ENCODE measurements around the genes CHMP1B, IMPA2, CIDEA, TUBB6 and AFG3L2.

- PRO-cap: no peak
- RAMPAGE, long total RNA, 4 experiments: no peak in any of the 4 experiments
These were observed 5.8 kb upstream of the NAPG start for GRCh38 chr18:10520027-10520361.

GRCh38 chr18:10726412-10727261, 200.8 kb downstream of the NAPG start:
- PRO-cap: no peak
- RAMPAGE, long total RNA, 4 experiments: no peak in any of the 4 experiments

GRCh38 chr18:11056637-11056978, 92.8 kb downstream of the PIEZO2 start:
- PRO-cap: no peak
- RAMPAGE, long total RNA, 4 experiments: no peak in any of the 4 experiments

GRCh38 chr18:11260809-11261269, 111.5 kb upstream of the PIEZO2 start:
- PRO-cap: no peak
- RAMPAGE, long total RNA, 4 experiments: no peak in any of the 4 experiments

DNA sequence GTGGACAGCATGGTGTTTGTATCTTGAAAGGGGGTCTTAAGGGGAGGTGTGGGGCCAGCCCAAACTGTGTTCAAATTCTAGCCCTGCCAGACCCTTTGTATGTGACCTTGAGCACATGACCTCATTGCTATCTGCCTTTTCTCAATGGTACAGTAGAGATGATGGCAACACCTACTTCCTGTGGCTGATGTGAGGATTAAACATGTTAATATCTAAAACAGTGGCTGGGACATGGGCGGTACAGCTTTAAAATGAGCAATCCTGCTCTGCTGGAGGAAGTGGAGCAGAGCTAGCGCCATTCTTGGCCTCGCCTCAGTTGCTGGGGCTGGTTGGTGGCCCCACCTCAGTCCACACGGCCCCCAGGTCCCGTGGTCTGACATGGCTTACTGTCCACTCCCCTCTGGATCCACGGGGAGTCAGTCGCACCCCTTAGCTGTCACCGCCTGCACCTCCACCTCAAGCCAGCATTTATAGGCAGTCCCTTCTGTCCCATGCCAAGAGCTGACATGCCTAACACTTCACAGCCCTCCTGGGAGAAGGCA, 71.8 kb downstream of the GNAL start:
- PRO-cap: no peak
- RAMPAGE, long total RNA, 4 experiments: no peak in any of the 4 experiments

DNA sequence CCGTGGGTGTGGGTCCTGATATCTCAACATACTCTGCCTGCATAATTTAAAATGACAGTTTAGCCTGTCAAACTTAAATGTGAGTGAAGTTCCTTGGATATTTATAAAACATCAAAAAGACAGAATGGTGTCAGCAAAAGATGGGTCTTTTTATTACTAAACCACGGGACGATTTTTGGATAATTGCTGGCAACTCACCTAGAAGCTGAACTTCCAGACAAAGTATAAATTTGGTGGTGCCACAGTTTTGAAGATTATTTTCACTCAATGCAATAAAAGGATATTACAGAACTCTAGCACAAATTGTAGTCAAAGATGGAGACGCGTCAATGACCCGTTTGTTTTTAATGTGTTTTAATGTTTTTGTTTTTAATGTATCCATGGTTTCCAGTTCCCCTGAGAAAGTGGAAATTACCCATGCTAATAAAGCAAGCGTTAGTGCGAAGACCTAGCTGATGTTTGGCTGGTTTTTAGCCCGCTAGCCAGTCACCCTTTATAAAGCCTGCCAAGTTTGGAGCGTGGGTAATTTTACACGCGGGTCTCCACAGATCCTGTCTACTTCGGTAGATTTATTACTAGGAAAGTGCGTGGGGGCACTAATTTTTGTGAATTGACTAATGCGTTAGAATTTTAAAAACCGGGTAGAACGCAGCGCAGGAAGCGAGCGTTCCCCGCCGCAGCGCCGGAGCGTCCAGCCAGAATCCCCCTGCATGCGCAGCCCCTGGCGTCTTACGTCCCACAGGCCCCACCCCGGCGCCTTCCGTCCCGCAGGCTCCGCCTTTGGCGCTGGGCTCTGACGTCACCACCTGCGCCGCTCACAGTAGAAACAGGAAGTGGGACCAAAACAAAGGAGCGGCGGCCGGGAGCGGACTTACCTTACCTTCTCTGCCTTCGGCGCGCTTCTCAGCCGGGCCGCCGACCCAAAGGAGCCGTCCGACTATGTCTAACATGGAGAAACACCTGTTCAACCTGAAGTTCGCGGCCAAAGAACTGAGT, at the start of gene CHMP1B:
CHMP1B (plus strand) TSS at position 841 of the 996 bp plus-strand sequence.
- PRO-cap: bidirectional peak, plus-strand start at position 842 of the sequence, minus-strand start at position 703 of the sequence
- RAMPAGE, long total RNA, 4 experiments: start-site peak on the plus strand in 4 of 4 experiments, centred at positions 846 to 855 of the sequence, 93 to 351 reads per replicate

DNA sequence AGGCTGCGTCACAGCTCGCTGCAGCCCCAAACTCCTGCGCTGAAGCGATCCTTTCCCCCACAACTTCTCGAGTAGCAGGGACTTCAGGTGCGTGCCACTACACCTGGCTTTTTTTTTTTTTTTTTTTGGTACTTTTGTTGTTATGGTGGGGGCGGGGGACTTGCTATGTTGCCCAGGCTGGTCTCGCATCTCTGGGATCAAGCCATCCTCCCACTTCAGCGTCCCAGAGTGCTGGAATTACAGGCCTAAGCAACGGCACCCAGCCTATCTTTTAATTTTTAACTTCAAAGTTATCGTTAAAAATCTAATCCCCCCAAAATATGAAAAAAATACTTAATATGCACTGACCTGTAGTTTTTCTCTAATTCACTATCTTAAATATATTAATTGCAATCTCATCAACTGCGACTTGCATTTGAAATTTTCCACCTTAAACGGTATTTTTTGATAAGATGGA, 541 bp downstream of the MPPE1 start:
- PRO-cap: no peak
- RAMPAGE, long total RNA, 4 experiments: no peak in any of the 4 experiments

GRCh38 chr18:11981332-11981850, at the start of gene IMPA2:
TSS of gene IMPA2 (plus strand) at chr18:11981507.
- PRO-cap: bidirectional peak, plus-strand start at chr18:11981455, minus-strand start at chr18:11980873
- RAMPAGE, long total RNA, 4 experiments: start-site peak on the plus strand in 4 of 4 experiments, at chr18:11981442-11981513 at its widest, 23 to 136 reads per replicate

DNA sequence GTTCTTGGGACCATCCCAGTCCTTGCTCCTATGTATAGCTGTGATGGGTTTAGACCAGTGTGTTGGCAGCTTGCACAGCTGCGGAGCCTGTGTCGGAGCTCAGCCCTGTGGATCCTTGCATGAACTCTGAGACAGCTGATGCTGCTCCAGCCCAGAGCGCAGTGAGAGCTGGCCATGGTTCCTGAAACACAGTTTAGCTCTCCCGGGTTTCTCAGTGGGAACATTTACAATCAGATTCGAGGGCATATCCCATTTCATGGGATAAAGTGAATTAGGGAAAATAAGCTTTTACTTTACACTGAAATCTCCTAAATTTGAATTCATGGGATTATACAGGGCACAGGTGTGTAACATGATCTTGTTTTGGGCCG, 17.0 kb downstream of the IMPA2 start:
- PRO-cap: no peak
- RAMPAGE, long total RNA, 4 experiments: no peak in any of the 4 experiments

DNA sequence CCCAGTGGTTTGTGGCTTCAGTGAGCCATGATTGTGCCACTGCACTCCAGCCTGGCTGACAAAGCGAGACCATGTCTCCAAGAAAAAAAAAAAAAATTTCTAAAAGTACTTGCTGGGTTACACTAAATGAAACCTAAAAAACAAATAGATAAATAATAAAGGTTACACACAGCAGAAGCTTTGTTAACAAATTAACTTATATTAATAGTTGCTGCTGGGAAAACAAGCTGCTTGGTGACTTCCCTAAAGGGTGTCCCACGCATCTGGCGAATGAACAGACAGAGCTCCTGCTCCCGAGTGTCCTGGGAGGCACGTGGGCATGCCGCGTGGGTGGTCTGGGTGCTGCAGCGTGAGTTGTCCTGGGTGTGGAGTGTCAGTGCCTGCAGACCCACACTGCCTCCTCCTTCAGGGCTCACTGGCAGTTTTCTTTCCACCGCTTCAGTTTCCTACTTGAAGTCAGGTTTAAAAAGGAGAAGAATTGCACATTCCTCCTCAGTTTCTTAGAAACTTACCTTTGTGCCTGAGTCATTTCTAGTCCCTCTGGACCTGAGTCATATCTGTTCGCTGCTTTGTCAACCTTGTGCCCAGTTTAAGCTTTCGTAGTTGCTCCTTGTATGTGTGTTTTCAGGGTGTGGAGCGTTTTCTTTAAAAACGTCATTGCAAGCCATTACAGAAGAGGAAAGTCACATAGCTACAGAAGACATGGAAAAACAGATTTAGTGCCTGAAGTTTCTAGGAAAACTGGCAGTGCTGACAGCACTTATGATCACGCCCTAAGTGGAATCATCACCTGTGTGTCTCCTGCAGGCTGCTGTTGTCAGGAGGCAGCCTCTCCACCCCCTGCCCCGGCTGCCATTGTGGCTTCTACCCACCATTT, 24.3 kb downstream of the IMPA2 start:
- PRO-cap: no peak
- RAMPAGE, long total RNA, 4 experiments: no peak in any of the 4 experiments

- PRO-cap: no peak
- RAMPAGE, long total RNA, 4 experiments: no peak in any of the 4 experiments
These were observed 28.4 kb downstream of the IMPA2 start for GRCh38 chr18:12009403-12010435.

DNA sequence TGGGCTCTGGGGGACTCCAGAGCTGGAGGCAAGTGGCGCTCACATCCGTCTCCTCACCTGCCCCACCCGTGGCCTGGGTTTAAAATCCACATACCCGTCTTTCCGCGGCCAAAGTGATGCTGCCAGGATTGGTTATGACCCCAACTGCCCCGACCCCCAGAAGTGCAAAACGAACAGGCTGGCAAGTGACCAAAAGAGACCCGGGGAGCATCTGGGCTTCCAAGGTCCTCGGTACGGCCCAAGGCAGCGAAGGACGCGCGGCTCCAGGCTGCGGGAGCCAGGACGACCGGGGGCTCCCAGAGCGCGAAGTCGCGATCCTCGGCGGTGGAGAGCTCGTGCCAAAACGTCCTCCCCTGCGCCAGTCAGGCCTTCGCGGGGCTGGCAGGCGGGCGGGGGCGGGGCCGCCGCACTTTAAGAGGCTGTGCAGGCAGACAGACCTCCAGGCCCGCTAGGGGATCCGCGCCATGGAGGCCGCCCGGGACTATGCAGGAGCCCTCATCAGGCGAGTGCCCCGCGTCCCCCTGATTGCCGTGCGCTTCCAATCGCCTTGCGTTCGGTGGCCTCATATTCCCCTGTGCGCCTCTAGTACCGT, at the start of gene CIDEA:
CIDEA (plus strand) TSS at position 442 of the 592 bp plus-strand sequence.
- PRO-cap: no peak
- RAMPAGE, long total RNA, 4 experiments: no peak in any of the 4 experiments

DNA sequence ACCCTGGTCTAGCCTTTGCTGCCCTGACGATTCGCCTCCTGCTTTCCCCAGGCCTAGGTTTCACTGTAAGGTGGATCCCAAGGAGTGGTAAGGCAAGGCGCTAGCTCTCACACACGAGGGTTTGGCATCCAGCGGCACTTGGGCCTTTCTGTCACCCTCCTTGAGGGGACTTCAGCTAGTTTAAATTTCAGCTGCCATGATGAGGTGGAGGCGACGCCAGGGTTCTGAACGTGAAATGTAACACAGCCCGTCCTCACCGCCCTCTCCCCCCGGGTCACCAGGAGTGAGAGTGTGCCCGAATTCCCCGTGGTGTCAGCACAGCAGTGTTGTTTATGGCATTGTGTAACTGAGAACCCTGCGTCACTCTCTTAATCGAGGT, 4.5 kb downstream of the CIDEA start:
- PRO-cap: no peak
- RAMPAGE, long total RNA, 4 experiments: no peak in any of the 4 experiments

- PRO-cap: bidirectional peak, plus-strand start at chr18:12280345, minus-strand start at chr18:12280281
- RAMPAGE, long total RNA, 4 experiments: no peak in any of the 4 experiments
These were observed 26.0 kb downstream of the CIDEA start for GRCh38 chr18:12280106-12280545.

GRCh38 chr18:12307771-12308388, at the start of gene TUBB6:
TSS of gene TUBB6 (plus strand) at chr18:12308241.
- PRO-cap: bidirectional peak, plus-strand start at chr18:12308241, minus-strand start at chr18:12308121
- RAMPAGE, long total RNA, 4 experiments: start-site peak on the plus strand in 4 of 4 experiments, at chr18:12308197-12308278 at its widest, 710 to 2,172 reads per replicate

- PRO-cap: no peak
- RAMPAGE, long total RNA, 4 experiments: no peak in any of the 4 experiments
These were observed 5.0 kb downstream of the TUBB6 start for GRCh38 chr18:12312912-12313557.

DNA sequence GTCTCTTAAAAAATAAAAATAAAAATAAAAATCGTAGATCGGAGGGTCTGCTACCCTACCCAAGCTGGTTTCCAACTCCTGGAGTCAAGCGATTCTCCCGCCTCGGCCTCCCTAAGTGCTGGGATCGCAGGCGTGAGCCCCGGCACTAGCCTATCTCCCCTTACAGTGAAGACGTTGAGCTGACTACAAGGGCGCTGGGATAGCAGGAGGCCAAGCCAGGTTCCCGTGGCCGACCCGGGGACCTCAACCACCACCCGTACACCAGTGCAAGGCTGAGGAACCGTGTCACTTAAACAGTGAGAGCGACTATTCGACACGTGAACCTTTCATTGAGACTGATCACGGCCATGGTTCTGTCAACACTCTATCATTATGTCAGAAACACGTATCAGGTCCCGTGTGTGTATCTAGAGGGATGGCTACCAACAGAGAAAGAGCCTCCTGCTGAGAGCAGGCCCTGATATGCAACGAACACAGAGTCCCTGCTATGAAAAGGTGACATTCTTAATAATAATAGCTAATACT, 989 bp downstream of the AFG3L2 start:
- PRO-cap: no peak
- RAMPAGE, long total RNA, 4 experiments: no peak in any of the 4 experiments

GRCh38 chr18:12376501-12377367, at the start of gene AFG3L2:
TSS of gene AFG3L2 (minus strand) at chr18:12377227.
- PRO-cap: bidirectional peak, plus-strand start at chr18:12376928, minus-strand start at chr18:12376848; bidirectional peak, plus-strand start at chr18:12377676, minus-strand start at chr18:12377209
- RAMPAGE, long total RNA, 4 experiments: no peak in any of the 4 experiments

DNA sequence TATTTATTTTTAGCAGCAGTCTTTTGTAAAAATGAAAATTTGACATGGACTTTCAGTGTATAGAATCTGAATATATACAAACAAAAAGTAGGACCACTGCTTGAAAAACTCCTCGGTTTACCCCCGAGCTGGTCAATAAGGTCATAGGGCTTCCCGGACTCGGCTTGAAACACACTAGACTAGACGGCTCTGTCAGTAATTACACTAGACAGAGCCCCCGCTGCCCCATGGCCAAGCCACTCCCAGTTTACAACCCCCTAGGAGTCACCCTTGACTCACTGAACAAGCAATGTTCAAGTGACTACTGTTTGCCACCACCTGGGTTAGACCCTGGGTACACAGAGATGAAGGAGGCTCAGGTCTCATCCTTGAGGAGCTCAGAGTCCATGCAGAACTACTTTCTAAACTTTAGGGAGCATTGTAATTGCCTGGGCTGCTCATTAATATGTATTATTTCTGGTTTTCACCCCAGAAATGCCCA, 13.8 kb upstream of the PRELID3A start:
- PRO-cap: no peak
- RAMPAGE, long total RNA, 4 experiments: no peak in any of the 4 experiments

- PRO-cap: no peak
- RAMPAGE, long total RNA, 4 experiments: no peak in any of the 4 experiments
These were observed 62.5 kb downstream of the PTPN2 start for GRCh38 chr18:12821349-12822052.